ENCODE data around the genes ABCC11 and TENT4B.

DNA sequence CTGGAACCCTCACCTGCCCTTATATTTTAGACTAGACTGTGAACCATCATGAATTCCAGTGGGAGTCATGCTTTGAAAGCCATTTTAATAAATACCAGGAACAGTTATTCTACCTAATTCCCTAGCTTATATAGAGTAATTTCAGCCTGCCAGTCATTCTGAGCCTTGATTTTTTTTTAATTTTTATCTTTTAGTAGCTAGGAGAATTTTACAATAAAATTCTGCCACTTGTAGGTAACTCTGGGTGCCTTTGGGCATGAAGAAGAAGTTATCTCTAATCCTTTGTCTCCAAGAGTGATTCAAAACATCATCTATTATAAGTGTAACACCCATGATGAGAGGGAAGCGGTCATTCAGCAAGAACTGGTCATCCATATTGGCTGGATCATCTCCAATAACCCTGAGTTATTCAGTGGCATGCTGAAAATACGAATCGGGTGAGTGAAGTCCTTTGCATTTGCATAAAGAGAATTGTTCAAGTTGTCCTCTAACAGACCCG is 207.9 kb downstream of the PHKB start:
- RAMPAGE, long total RNA: no peak
- RRBS: no CpG with 5 or more reads among the region's 4 CpGs

- RAMPAGE, long total RNA: no peak
- RRBS: no CpG with 5 or more reads among the region's 11 CpGs
These were observed 9.0 kb upstream of the ABCC12 start for GRCh38 chr16:48164701-48165317.

DNA sequence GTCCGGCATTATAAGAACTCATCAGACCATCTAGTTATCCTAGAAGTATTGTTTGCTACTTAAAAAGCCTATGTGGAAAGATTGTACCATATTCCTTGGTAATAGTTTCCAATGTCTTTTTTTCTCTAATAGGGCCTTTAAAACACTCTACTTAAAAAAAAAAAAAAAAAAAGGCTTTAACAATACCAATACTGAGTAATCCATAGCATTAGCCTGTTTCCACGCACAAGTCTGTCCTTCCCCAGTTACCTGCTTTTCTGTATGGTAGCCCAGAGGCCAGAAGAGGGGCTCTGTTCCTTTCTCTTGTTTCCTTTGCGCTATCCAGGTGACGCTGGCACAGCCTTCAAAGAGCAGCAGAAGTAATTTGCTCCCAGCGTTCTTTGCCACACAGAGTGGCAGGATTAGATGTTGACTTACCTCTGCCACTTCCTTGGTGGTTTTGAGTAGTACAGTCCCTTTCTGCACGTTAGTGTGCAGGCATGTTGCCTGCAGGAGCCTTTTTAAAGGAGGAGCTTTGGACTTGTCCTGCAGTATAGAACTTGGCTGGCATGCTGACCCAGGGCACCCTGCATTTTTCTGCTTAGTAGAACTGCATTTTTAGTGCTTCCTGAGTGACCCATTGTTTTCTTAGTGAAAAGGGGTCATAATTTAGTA is at the start of gene ABCC11:
TSS of gene ABCC11 (minus strand) at position 475 of the 654 bp plus-strand sequence.
- RAMPAGE, long total RNA: no peak
- RRBS: no CpG with 5 or more reads among the region's 6 CpGs

DNA sequence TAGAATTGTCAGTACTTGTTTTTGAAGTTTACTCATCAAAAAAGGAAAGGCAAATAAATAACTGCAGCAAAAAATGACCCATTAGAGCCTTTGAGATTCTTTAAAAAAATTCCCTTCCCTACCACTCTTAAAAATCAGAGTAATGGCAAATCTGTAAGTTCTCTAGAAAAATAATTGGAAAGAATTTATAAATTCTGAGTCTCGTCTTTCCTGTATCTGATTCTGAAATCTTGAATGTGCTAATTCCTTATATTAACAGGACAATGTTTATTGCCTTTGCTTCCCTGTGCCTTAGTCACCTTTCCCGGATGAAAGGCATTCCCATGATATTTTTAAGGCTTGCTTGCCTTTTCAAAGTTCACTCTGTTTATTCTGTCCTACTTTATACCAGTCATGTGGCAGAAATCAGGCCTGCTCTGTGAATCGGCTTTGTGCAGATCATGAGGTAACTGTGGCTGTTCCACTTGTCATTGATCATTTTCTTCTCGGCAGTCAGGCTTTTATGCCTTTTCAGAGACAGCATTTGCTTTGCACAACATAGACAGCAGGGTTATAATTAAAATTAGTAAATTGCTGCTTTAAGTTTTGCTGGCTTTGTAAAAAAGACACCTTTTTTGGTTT is 28.7 kb upstream of the ABCC11 start:
- RAMPAGE, long total RNA: no peak
- RRBS: no CpG with 5 or more reads among the region's 4 CpGs

DNA sequence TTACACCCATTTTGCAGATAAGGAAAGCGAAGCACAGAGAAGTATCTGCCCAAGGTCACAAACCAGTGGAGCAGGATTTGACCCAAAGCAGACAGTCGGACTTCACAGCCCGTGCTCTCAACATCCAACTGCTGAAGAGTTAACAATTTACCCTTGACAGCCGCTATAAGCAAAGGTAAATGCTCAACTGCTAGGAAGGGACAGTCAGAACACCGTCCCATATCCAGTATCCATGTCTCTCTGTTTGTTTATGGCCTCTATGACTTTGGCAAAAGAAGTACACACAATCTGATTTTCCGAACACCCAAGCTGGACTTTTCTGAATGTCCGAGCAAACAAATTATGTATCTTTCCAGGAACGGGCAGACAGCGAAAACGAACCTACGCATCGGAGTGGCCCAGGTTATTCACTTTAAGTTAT is 1.2 kb downstream of the SIAH1 start:
- RAMPAGE, long total RNA: no peak
- RRBS: no CpG with 5 or more reads among the region's 12 CpGs

DNA sequence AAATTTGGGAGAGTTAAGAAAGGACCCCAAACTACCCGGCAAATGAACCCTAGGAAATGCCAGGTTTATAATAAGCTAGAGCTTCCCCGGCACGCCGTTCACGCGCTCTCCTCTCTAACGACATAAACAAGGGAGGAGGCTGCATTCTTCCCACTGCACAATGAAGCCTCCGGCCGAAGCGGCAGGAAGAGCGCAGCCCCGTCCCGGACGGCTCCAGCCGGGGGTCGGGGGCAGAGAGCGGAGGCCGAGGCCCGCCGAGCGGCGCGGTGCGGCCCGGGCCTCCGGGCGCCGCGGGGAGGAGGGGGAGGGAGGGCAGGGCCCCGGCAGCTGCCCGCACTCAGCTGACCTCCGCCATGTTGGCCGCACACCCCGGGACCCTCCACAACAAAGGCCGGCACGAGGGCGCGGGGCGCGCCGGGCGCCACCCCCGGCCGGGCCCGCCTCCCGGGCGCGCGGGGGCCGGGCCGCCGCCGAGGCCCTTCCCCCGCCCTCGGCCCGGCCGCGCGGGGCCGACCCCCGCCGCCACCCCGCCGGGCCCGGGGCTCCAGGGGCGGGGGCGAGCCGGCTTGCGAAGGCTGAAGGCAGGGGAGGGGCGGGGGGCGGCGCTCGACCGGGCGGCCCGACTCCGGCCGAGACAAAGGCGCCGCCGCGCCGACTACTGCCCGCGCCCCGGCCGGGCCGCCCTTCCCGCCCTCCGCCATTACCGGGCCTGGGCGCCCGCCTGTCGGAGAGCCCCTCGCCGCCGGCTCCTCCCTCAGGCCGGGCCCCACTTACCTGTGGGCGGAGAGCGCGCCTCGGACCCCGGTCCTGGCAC is 576 bp downstream of the SIAH1 start:
- RAMPAGE, long total RNA: no peak
- RRBS: 2% methylated on average over 72 of the region's 103 CpGs

- RAMPAGE, long total RNA: no peak
- RRBS: no CpG with 5 or more reads among the region's 6 CpGs
These were observed 49.1 kb downstream of the N4BP1 start for GRCh38 chr16:48560647-48561428.

- RAMPAGE, long total RNA: no peak
- RRBS: no CpG with 5 or more reads among the region's 2 CpGs
These were observed 33.2 kb downstream of the N4BP1 start for GRCh38 chr16:48576706-48577295.

DNA sequence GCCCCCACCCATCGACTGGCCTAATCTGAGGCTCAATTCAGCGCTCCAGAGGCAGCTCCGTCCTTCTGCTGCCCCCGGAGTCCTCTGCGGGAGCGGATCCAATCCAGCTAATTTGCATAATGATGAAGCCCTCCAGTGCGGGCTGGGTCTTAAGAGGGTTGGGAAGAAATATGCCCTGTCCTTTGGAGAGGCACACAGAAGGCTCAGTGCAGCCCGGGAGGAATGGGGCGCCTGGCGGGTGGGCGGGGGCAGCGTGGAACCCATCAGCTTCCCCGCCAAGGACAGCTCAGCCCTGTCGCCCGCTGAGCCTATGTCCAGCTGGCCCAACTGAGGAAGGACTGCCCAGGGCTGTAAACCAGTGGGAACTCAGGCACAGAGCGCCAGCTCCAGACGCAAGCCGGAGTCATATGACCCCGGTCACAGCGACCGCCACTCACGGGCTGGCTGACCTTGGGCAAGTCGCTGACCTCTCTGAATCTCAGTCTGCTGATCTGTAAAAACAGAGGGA is 169.9 kb downstream of the C16orf78 start:
- RAMPAGE, long total RNA: no peak
- RRBS: no CpG with 5 or more reads among the region's 23 CpGs

- RAMPAGE, long total RNA: no peak
- RRBS: 9% methylated on average over 2 of the region's 22 CpGs
These were observed 216.1 kb downstream of the ZNF423 start for GRCh38 chr16:49639664-49640388.

DNA sequence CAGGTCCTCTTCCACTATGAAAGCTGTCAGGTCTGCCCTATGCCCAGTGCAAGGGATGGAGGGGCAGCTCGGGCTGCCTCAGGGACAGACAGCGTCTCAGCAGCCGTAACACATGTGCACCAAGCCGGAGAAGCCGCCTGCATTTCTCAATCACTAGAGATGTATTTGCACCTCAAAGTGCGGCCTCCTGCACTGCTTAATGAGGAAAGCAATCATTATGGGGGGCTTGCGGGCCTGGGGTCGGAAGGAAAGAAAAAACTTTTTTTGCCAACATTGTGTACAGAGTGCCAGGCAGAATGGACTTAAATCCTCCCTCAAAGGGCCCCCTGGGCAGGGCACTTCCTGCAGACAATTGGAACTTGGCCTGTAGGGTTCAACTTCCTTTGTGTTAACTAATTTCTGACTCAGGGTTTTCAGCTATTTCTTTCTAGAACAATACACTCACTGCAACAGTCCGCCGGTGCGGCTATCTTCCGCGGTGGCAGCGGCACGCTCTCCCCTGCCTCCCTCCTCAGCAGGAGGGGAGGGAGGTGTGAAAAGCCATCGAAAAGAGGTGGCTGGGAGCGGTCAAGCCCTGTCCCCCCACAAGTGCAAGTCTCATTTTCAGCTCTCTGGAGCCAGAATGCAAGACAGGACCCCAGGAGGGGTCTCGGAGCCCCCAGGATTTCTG is 101.2 kb downstream of the ZNF423 start:
- RAMPAGE, long total RNA: no peak
- RRBS: no CpG with 5 or more reads among the region's 18 CpGs

DNA sequence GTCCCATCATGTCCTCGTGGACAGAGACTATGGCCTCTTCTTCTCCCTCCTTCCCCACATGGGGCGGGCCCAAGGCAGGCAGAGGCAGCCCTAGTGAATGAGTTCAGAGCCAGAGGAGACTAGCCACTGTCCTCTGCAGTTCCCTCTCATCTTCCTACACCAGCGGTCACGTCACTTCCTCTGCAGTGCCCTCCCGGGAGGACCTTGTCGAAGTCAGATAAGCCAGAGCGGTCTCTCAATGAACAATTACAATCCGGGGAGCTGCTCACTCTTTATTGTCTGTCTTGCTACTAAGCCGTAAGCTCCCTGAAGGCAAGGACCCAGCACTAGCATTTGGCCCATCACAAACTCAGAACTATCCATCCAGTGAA is 18.2 kb downstream of the ZNF423 start:
- RAMPAGE, long total RNA: no peak
- RRBS: 78% methylated on average over 2 of the region's 9 CpGs

DNA sequence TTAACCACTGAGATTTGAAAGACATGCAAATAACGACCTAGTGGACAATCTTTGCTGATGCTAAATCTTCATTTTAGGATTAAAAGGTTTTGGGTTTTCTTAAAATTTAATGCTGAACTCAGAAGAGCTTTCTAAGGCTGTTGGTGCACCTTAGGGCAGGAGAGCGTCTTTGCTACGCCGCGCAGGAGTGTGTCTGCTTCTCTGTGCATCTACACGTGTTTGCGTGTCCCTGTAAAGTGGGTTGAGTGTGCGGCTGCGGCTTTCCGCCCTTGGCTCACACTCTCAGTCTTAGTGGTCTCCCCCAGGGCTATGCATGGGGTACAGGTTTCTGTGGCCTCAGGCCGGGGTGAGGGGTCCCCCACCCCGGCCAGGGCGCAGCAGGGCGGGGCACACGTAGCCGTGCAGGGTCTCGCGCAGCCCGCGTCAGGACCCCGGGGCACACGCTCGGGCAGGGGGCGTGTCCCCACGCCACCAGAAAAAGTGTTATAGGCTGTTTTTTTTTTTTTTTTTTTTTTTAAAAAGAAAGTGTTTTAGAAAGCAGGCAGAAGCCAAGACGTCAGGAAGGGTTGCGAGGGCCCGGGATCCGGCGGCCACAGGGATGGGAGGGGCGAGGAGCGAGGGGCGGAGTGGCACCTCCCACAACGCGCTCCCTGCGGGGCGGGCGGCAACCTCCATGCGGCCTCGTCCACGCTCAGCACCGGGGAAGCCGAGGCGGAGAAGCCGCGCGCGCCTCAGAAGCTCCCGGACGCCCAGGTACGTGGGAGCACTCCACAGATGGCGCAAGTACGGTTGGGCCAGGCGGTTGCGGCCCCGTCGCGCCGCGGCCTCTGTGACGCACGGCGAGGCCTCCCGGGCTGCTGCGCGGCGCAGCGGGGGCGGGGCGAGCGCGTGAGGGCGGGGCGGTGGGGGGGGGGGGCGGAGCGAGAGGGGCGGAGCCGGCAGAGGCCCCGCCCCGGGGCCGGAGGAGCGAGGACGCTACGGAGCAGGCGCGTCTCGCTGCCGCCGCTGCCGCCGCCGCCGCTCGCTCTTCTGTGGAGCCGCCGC is at the start of gene TENT4B:
TSS of gene TENT4B (plus strand) at position 1,027 of the 1,044 bp plus-strand sequence.
- RAMPAGE, long total RNA: no peak
- RRBS: 1% methylated on average over 33 of the region's 96 CpGs

DNA sequence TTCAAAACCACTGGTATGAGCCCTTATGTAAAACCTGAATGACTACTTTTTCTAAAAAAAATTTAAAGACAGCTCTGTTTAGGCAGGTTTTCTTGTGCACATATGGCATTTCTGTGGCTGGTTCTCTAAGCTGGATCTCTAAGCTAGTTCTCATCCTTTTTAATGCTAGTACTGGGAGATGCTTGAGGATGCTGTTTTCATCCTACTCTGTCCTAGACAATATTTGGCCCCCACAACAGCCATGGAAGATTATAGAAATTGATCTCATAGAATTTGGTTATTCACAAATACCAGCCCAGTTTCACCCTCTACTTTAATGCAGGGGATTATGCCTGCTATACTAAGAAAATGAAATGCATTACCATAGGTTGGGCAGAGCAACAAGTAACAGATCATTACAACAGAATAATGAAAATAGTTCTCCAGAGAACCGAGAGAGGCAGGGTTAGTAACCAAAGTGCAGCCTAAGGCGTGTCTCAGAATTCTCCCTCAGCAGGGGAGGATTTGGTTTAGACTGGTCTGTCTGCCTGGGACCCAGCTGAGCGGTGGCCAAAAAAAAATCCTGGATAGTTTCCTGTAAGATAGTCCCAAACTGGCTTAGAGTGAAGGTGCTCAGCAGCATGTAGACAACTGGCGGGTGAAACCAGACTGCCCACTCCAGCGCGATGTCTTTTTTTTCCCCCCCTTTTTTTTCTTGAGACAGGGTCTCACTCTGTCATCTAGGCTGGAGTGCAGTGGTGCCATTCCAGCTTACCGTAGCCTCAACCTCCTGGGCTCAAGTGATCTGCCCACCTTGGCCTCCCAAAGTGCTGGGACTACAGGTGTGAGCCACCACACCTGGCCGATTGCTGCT is 30.8 kb upstream of the ADCY7 start:
- RAMPAGE, long total RNA: no peak
- RRBS: no CpG with 5 or more reads among the region's 8 CpGs

DNA sequence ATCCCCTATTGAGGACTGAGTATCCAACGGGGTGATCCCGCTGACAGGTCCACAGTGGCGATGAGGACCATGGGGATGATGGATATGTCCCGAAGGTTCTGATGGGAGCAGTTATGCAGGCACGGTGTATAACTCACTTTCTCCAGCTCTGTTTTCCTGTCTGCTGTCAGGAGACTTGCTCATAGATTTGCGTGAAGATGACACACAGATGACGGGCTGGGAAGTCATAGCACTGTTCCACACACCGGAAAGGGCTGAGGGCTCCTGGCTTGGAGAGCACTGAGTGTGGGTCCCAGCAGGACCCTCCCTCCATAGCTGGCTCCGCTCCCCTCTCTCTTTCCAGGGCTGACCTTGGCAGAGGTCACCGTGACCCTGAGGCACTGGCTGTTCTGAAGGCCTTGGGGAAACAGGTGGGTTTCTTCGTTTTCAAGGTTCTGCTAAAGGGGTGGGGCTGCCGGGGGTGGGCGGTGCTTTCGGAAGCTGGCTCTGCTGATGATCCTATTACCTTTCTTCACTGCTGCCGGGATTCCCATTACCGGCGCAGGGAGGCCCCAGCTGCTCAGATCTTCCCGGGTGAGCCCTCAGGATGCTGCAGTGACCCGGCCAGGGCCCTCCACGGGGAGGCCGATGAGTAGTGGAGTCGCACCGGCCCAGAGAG is 22.0 kb upstream of the ADCY7 start:
- RAMPAGE, long total RNA: no peak
- RRBS: 32% methylated on average over 9 of the region's 23 CpGs

DNA sequence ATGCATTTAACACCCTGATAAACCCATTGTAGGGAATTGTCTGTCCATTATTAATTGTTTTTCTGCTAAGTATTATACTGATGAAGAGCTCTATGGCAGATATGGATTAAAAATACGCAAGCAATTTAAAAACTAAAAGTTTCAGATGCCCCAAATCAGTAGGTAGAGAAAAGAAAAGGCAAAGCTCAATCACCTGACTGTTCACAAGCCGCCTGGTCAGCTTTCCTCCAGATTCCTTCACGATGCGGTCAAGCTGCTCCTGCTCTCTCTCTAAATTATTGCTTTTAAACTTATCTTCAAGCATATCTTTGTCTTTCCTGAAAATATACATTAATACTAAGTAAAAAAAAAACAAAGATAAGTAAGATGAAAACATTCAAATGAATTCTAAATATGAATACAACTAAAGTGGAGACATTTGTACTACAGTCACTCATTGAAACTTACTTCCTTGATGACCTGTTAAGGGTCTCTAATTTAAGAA is 35.4 kb downstream of the BRD7 start:
- RAMPAGE, long total RNA: no peak
- RRBS: no CpG with 5 or more reads among the region's 4 CpGs

DNA sequence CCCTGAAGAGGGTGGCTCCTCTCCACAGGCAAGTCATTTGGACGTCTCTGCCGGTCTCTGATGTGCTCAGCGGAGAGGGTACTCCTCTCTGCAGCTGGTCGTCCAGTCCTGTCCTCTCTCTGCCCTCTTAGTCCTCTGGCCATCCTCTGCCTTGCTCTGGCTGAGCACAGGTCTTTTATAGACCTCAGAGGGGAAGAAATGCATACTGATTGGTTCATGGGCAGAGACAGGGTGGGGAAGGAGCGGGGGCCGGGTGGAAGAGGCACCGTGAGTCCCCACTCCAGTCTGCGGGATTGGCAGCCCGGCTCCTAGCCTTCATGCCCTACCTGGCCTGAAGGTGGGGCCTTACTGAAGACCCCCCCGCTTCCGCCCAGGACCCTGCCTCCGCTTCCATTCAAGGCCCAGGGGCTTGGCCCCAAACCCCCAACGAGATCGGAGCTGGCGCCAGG is 69.9 kb upstream of the NKD1 start:
- RAMPAGE, long total RNA: no peak
- RRBS: 72% methylated on average over 2 of the region's 15 CpGs

DNA sequence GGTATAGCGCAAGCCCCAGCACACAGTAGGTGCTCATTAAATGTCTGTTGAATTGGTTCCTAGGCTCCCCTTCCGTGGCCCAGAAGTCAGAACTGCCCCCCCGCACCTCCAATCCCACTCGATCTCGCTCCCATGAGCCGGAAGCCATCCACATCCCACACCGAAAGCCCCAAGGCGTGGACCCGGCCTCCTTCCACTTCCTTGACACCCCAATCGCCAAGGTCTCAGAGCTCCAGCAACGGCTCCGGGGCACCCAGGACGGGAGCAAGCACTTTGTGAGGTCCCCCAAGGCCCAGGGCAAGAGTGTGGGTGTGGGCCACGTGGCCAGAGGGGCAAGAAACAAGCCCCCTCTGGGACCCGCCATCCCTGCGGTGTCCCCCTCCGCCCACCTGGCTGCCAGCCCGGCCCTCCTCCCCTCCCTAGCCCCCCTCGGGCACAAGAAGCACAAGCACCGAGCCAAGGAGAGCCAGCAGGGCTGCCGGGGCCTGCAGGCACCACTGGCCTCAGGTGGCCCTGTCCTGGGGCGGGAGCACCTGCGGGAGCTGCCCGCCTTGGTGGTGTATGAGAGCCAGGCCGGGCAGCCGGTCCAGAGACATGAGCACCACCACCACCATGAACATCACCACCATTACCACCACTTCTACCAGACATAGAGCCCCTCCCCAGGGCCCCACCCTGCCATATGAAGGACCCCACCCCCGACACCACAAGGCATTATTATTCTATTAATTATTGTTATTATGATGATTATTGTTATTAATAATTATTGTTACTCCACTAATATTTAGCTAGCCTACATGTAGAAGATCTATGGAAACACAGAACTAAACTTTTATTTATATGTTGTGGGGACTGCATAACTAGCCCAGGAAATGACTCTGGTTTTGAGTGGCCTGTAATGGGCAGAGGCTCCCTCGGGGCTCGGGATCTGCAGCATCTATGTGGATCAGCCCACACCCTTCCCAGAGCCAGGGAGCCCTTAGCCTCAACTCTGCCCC is 47.7 kb downstream of the SNX20 start:
- RAMPAGE, long total RNA: no peak
- RRBS: 97% methylated on average over 9 of the region's 29 CpGs

DNA sequence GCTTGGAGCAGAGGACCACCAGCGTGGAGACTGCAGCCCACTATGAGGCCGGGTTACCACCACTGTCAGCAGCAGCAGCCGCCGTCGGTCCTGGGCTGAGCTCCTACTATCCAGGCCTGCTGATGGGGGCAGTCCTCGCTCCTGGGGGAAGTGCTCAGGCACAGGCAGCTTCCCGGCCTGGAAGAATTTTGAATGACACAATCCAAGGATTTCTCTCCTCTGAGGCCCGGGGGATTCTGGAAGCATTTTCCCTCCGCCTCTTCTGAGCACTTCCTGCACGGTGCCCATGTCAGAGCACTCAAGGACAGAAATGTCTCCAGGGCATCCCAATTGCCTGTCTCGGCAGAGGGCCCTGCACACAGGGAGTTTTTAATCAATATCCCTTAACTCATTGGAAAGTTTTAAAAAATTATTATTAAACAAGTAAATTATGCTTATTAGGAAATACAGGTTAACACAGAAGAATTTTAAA is 5.2 kb upstream of the NOD2 start:
- RAMPAGE, long total RNA: no peak
- RRBS: no CpG with 5 or more reads among the region's 11 CpGs

GRCh38 chr16:50742267-50743247 is 671 bp downstream of the CYLD start:
- RAMPAGE, long total RNA: no peak
- RRBS: 1% methylated on average over 19 of the region's 66 CpGs